Mesenteric fat pad (tissue), 1 donor: ENCODE measurements around a stretch of chr7.

GRCh38 chr7:2521890-2522749, 2.5 kb downstream of the LFNG start:
- PRO-cap, result no peak

- PRO-cap, result no peak
These were observed 3.3 kb downstream of the LFNG start for GRCh38 chr7:2522750-2523359.

GRCh38 chr7:2523908-2524588, 4.5 kb downstream of the LFNG start:
- PRO-cap, result no peak

DNA sequence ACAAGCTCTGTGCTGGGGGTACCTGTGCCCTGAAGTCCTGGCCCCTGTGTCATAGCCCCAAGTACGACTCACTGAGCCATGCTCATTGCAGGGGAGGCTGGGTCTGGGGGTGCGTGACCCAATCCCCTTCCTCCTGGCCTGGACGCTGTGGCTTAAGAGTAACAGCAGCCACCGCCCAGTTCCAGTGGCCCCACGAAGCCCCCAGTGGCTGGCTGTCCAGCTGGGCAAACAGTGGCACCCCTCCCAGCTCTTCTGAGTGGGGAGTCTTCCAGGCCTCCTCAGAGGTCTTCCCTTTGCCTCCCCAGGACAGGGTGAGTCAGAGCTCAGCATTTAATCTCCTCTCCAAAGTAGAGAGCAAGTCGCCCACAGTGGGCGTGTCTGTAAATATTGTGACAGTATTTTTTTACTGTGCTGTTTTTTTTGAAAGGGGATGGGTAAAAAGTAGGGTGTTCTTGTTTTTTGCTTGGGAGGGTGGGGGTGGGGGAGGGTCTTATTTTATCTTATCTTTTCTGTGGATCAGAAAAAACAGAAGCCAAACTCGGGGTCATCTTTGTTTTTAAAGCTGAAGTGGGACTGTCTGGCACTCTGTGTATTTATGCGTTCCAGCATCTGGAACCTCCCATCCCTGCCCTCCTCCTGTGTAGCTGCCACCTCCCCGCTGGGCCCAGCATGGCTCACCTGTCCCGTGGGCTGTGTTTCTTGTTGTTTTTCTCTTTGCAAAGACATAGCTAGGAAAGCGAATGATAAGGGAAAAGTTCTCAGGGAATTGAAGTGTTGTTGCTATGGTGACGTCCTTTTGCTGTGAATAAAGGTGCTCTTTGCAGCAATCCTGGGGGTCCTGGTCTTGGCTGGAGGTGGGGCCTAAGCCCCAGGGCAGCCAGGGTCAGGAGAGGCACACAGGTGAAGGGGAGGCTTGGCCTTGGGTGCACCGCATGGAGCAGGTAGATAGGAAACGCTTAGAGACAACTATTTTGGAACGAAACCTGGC, 8.3 kb downstream of the LFNG start:
- PRO-cap, result no peak

DNA sequence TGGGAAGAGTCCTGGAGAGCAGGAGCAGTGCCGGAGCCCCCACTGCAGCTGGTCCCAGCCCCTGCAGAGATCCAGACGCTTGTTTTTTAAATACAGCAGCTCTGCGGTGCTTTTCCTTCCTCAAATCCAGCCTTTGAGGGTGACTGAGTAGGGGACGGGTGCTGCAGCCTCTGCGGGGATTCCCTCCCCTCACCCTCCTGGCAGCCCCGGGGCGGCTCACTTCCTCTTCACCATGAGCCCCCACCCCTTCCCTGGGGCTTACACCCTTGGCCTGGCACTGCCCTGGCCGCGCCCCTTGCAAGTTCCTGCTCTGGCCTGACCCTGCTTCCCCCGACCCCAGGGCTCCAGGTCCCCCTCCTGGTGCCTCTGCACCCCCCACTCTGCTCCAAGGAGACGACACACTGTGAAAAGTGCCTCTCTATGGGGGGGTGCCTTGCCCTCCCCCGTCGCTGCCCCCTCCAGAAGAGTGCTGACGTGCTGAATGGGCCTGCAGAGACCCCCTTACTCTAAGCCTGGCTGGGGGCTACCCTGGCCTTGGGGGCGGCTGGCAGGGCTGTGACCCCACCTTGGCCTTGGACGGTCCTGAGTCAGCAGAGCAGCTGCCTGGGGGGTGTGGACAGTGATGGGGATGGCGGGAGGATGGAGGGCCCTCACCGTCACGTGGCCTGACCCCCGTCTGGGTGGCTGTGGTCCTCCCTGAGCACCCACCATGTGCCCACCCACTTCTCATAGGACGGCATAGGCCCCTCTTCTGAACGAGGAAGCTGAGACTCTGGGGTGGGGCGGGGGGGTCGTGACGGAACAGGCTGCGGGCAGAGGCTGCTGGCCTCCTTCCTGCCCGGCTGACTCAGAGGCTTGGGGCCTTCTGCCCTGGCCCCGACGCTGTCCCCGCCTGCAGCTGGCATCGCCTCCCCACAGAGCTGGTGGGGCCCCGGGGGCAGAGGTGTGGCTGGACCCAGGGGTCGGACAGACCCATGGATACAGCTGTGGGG, 9.8 kb downstream of the LFNG start:
- PRO-cap, result no peak

DNA sequence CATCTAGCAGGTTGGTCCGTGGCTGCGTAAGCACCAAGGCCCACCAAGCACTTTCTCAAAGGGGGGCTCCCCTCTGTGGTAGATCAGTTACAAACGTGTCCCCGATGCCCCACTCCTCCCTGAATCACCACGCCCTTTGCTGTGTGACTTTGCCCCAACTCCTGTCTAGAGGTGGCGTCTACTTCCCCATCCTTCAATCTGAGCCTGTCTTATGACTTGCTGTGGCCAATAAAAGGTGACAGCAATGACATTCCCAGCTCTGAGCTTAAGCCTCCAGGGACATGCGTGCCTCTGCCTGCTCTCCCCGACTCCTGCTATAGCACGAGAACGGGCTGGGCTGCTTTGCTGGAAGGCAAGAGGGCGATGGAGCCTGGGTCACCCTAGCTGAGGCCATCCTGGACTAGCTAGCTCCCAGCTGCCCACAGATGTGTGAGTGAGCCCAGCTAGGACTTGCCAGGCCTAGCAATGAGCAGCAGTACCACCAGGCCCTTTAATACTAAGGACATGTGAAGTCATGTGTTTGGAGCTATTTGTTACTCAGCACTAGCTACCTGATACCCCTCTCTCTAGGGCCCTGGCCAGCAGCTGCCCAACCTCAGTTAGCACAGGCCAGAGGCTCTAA, 12.8 kb downstream of the LFNG start:
- PRO-cap, result no peak

DNA sequence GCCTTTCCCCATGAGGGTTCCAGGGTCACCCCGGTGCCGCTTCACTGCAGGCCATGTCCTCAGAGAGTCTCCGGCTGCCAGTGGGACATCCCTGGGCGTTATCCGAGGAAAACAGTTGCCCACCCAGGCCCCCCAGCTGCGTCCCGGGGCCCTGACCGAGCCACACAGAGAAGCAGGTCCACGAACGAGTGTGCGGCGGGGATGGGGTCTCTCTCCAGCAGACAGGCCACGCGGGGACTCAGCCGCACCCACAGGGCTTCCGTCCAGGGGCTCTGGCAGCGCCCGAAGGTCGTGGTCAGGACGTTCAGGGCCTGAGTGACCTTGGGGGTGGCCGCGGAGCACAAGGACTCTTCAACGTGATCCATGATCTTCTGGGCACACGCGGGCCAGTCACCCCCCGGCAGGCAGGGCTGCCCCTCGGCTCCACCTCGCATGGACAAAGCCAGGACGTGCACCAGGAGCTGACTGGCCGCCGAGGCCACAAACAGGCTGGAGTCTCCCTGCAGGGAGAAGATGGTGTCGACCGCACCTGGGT, 11.8 kb downstream of the BRAT1 start:
- PRO-cap, result no peak

DNA sequence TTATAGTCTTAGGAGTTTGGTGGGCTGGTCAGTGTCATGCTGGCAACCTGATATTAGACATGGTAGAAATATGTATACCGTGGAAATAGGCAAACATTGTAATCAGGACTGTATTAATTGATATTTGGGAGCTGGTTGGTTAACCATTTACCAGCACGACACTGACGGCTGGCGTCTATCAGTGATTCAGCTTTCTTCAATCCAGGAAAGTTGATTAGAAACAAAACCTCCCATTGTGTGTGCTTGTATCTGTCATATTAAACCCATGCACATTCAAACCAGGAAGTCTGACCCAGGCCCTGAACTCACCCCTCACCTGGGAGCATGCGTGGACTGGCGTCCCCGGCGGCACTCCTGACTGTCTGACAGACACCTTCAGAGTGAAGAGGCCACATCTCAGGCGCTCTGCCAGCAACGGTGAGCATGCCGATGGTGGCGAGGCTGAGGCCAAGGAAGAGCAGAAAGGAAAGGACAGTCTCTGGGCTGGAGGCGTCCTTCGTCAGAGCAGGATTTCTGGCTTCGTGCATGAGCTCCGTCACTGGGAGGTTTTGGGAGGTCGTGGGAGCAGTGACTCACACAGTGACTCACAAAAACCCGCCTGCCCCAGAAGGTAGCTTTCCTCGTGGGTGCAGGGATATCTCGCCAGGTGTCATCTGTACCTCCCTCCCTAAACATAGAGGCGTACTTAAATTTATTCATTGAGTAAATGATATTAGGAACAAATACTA, 13.3 kb downstream of the IQCE start:
- PRO-cap, result no peak

DNA sequence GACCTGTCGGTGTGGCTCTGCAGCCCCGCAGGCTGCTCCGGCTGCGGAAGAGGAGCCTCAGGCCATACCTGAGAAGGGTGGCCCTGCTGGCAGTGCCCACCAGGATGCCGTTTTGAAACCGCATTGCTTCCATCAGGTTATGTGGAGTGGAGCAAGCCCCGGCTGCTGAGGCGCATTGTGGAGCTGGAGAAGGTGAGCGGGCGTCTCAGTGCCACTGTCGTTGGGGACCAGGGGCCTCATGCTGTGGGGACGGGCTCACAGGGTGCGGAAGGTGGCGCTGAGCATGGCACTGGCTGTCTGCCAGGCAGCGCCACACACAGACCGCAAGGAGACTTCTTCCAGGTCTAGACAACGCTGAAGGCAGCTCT, 28.9 kb downstream of the IQCE start:
- PRO-cap, result no peak

DNA sequence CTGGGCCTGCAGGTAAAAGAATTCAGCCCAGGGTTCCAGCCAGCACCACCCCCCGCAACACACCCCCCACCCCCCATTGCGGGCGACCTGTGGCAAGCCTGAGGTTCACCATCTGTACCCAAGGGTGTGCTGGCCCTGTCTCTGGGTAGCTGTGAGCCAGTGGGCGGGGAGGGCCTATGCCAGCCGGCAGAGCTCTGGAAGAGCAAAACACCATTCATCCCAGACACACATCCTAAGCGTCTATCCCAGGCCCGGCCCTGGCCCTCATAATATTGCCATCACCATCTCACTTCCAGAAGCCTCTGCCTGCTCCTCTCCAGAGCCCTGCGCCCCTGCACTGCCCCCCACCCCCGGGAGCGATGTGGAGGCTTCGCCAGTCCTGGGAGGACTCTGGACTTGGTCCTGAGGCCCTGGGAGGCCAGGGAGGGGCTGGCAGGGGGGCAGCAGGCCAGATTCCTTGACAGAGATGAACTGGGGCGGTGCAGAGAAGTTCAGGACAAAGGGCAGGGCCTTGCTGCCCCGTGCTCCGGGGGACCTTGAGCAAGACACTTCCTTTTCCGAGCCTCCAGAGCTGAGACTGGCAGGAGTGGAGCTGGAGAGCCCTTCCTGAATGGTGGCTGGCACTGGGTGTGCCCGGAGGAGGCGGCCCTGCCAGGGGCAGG, 8.7 kb upstream of the TTYH3 start:
- PRO-cap, result no peak

DNA sequence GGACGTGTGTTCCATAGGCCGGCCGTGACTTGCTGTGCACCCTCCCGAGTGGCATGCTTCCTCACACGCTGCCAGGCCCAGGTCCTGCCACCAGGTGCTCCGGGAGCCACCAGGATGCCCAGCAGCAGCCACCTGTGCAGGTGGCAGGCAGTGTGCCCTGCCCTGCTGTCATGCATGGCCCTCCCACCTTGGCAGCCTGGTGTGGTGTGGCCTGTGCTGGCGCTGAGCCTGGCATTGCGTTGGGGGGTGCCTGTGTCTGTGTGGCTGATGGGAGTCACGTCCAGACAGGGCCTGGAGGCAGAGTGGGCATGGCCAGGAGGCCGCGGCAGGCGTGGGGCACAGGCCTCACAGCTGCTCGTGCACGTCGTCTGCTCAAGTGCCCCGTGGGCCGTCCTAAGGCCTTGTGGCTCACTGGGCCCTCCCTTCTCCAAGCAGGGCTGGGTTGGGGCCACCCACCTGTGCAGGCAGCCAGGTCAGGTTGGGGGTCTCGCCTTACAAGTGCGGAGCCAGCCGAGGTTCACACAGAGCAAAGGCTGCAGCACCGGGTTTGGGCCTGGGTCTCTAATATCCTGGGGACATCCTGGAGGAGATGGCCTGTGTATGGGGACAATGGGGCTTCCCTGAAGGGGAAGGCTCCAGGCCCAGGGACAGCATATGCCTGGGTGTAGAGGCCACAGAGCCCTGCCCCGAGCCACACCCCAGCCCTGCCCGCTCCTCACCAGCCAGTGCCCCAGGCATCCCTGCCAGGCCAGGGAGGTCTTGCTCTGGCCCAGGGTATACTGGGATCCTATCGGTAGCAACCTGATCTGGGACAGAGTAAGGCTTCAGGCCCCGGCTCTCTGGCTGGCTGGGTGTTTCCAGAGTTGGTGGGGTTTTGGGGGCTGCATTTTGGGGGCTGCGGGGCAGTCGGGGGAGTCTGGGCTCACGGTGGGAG, 8.9 kb downstream of the TTYH3 start:
- PRO-cap, result no peak

DNA sequence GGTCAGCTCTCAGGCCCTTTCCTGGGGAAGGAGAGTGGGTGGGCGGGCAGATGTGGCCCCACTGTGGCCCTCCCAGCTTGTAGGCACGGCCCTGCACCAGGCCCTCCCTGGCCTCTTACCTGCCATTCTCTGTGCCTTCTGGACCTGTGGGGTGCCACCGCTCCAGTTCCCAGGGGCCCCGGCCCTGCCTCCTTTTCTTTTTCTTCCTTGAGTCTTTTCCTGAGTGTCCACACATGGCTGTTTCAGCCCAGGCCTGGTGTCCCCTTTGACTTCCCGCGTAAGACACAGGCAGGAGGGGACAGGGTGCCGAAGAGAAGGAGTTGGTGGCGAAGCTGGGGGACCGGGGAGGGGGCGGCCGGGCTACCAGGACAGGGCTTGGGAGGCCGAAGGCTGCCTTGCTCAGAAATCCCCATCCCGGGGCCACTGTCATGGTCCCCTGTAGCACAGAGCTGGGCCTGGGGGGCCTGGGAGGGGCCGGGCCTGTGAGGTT, 27.6 kb downstream of the TTYH3 start:
- PRO-cap, result no peak

- PRO-cap, result no peak
These were observed 6.1 kb upstream of the AMZ1 start for GRCh38 chr7:2681860-2682295.

- PRO-cap, result no peak
These were observed 27.2 kb downstream of the AMZ1 start for GRCh38 chr7:2715236-2715589.

GRCh38 chr7:2715590-2715988, 27.6 kb downstream of the AMZ1 start:
- PRO-cap, result no peak

DNA sequence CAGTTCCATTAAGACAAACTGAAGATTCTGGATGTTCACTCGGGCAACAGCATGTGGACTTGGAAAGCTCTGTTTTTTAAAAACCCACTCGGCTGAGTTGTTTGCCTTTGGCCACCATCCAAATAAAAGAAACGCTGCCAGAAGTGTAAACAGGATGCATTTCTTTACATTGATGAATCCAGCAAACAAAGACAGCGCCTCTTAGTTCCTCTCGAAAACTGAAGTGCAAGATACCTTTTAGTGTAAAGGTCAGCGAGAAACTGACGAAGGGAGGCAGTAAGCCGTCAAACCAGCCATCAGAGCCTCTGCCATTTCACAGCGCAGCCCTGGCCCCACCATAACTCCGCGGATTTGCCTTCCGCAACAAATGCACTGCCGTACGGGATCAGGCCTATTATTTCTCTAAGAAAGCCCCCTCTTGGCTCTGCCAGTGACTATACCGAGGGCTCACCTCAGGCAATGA, 41.5 kb downstream of the GNA12 start:
- PRO-cap, result no peak

DNA sequence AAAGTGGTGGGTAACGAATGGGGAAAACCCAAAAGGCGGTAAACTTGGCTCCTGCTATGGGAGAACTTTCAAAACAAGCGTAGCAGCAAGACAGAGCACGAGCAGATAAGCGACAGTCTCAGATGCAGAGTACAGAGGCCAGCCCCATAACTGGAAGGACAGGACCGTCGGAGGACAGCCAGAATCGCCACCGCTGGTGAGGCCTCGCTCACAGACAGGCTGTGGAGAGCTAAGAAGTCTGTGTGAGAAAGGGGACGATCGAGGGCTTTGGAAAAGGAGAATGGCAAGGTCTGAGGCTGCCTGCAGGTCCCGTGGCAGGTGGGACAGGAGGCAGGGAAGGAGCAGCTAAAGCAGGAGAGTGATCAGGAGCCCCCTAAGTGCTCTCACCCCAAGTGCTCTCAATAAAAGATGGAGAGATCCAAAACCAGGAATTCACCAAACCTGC, 41.0 kb downstream of the GNA12 start:
- PRO-cap, result no peak

DNA sequence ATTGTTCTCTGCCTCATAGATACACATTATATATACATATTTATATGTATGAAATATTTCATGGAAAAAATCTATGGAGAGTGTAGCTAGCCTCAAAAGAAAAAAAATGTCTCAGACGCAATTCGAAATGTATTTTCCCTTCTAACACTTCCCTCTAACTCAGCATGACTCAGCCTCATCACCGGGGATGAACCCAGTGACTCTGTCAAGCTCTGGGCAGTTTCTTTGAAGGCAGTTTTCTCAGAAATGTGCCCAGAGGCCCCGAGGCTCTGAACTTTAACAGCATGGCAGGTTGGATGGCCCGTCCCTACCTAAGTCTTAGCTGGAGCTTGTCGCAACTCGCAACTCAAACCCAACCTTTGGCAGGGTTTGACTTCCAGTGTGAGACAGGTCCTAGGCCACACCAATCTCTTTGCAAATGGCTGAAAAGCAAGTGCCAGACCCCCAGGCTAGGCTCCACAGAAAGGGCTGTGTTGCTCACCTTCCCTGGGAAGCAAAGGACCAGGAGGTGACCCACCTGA, 86.9 kb downstream of the CARD11 start:
- PRO-cap, result no peak

GRCh38 chr7:3104201-3104486, 60.5 kb upstream of the CARD11 start:
- PRO-cap, result no peak

- PRO-cap, result no peak
These were observed 115.8 kb upstream of the CARD11 start for GRCh38 chr7:3159458-3159878.